ENCODE measurements around a stretch of chr5.

DNA sequence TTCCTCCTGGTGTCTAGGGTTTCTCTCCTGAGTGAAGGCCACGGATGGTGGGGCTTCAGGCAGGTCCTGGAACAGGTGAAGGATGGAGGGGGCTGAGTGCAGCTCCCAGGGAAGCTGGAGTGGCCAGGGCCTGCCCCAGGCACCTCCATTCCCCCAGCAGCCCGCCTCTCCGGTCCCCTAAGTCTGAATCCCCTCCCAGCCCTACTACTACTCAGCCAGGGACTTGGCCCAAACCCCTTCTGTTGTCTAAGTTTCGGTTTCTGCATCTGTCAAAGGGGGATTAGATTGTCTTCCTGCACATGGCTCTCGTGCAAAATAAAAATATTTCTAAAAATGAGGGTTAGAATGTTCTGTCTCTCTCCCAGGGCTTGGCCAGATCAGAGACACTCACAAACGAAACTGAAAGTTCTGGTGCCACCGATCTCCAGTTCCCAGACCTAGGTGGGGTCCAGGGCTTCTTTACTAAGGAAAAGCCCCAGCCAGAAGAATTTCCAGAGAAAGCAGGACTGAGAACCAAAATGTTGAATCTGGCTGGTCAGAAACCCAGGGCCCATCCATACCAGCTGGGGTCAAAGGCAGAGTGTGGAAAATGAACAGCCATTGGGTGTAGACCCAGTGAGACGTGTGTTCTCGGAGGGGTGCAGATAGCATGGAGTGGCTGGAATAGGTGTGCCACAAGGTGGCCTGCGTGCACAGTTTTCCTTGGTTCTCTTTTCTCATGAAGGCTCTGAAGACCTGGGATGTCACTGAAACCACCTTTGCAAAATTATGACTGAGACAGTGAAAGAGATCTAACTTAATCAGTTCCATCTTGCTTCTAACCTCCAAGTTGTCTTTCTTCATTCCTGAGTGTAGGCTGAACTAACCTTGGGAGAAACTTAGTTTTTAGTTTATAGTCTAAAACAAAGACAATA, 2.0 kb upstream of the SLC23A1 start:
- PRO-cap, result no peak

DNA sequence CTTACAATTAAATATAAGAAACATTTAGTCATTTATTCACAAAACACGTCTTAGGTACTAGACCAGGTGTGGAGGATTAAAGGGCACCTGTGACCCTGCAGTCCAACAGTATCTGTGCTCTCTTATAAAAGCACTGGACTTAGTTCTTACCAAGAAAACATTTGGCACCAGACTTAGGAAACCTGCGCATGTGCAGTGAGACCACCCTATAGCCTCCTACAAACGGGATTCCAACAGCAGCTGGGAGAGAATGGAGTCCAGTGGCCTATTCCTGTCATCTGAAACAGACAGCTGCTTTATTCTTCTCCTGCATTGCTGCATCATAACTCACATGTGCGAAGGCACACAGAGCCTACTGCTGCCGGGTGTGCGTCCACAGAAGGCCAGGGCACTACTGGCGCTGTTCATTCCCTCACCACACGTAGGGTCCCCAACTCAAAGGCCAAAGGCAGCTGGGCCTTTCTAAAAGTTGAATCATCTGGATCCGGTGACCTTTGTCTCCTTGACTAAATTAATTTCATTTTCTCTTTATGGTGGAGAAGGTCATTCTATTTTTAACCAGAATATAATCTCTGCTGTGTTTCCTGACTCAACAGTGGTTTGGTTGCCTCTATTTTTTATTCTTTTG, 10.6 kb upstream of the SPATA24 start:
- PRO-cap, result no peak

- PRO-cap, result unidirectional peak, minus-strand start at chr5:139504170
Observed at GRCh38 chr5:139503812-139504639, 21.5 kb upstream of the STING1 start.

GRCh38 chr5:139525529-139526660, 35.2 kb upstream of the UBE2D2 start:
- PRO-cap, result no peak

DNA sequence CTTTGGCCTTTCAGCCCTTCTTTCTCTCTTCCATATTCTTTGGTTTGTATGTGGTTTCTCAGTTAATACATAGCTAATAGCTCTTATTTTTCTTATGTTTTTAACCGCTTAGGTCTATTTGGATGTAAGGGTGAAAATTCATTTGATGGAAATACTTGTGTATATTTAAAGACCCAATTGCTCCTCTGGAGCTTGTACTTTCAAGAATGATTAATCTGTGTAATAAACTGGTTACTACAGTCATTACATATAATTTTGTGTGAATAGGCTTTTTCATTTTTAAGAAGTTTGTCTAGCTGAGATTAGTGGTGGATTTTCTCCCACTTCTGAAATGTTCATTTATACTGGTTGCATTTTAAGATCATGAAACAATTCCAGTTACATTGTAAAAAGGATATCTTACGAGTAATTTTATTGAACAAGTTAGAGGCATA, 20.7 kb upstream of the CXXC5 start:
- PRO-cap, result no peak

- PRO-cap, result no peak
Observed at GRCh38 chr5:139669809-139670433, 21.8 kb downstream of the CXXC5 start.

DNA sequence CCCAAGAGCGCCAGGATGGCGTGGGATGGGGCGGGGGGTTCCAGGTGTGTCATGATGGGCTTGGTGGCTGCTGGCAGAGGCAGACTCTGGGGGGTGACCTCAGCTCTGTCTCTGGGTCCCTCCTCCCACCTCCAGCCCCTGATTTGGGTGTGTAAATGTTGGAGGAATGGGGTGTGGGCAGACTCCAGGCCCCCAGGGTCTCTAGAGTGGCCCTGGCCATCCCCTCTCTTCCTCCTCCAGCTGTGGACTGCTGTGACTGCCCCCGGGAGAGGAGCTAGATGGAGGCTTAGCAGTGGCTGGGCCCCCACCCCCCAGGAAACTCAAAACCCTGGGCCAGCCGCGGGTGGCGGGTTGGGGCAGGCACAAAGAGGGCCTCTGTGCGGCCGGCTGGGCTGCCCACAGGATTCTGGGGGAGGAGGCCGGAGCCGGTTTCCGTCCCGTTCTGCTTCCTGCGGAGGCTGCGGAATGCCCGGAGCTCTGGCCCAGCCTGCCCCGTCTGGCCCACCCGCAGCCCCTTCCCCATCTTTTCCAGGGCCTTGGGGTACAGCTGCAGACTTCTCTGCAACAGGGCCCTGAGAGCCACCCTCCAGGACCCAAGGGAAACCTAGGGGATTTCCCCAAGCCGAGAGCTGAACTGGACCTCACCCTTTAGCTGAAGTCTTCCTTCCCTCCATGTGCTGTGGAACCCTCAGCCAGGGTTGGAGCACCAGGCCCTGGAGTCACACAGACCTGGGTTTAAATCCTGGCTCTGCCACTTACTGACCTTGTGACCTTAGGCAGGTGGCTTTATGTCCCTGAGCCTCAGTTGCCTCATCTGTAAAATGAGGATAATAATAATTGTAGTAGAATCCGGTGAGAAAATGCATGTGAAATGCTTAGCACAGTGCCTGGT, 23.3 kb downstream of the CXXC5 start:
- PRO-cap, result bidirectional peak, plus-strand start at position 440 of the sequence, minus-strand start at position 249 of the sequence

GRCh38 chr5:139673881-139674344, 25.8 kb downstream of the CXXC5 start:
- PRO-cap, result no peak

DNA sequence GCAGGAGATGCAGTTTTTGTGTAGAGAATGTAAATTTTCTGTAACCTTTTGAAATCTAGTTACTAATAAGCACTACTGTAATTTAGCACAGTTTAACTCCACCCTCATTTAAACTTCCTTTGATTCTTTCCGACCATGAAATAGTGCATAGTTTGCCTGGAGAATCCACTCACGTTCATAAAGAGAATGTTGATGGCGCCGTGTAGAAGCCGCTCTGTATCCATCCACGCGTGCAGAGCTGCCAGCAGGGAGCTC, 35.0 kb downstream of the CXXC5 start:
- PRO-cap, result no peak

GRCh38 chr5:139684456-139685586, 36.7 kb downstream of the CXXC5 start:
- PRO-cap, result no peak

- PRO-cap, result bidirectional peak, plus-strand start at chr5:139746383, minus-strand start at chr5:139746252
Observed at GRCh38 chr5:139745795-139746836, 49.5 kb upstream of the PSD2 start.

GRCh38 chr5:140106760-140107029, 7.2 kb upstream of the PURA start:
- PRO-cap, result no peak

DNA sequence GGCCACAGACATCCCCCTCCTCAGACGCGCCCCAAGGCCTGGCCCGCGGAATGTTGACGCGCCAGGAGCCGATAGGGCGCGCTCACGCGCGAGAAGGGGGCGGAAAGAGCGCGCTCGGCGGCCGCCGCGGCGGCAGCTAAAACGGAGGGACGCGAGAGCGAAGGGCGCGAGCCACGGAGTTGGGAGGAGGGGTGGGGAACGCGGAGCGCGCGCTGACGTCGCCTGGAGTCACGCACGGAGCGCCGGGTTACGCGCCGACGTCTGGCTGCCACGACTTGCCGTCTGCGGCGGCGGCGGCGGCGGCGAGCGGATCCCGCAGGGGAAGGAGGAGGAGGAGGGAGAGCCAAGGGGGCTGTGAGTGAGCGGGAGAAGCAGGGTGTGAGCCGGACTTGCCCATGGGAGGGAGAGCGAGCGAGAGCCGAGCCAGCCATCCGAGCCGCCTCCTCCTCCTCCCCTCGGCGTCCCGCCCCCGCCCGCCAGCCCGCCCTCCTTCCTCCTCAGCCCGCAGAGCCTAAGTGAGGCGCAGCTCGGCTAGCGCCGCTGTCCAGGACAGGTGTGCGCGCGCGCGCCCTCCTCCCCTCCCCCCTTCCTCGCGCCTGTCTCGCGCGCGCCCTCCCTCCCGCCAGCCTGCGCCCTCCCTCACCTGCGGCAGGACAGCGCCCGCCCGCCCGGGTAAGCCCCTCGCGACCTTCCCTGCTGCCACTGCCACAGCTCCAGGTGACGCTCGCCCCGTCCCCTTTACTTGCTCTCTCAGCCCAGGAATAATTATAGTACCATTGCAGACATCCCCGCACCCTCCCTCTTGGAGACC, 6.2 kb upstream of the PURA start:
- PRO-cap, result bidirectional peak, plus-strand start at position 357 of the sequence, minus-strand start at position 151 of the sequence; unidirectional peak, minus-strand start at position 517 of the sequence

DNA sequence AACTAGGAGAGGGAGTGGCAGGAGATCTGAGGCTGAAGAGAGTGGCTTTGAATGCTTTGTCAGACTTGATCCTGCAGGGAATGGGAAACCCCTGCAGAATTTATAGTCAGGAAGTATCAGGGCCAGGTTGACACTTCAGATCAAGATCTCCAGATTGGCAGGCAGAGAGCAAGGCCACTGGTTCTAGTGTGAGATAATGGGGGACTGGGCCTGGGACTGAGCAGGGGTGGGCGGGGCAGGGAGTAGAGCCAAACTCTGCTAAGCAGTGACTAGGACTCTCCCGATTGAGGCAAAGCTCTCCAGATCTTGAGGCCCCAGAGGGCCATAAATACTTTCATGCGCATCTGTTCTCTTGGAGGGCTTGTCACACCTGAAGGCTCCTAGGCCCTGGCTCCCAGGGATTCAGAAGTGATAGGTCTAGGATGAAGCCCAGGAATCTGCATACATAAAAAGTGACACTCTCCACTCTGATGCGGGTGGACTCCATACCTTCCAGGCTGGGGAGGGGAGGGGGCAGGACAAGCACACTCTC, 9.3 kb upstream of the CYSTM1 start:
- PRO-cap, result no peak

DNA sequence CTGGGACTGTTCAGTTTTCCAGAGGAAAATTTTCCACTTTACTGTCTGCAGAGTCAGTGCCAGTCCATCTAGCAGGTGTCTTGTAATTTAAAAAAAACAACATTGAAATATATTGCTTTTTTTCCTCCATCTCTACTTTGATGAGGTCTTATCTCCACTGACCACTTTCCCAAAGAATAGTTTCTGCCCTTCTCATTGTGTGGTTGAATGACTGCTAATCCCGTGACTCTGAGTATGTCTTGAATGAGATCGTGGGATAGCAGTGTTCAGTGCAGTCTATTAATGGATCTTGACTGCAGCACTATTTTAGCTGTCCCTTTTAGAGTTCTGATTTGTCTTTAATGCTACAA, 15.5 kb downstream of the CYSTM1 start:
- PRO-cap, result no peak

DNA sequence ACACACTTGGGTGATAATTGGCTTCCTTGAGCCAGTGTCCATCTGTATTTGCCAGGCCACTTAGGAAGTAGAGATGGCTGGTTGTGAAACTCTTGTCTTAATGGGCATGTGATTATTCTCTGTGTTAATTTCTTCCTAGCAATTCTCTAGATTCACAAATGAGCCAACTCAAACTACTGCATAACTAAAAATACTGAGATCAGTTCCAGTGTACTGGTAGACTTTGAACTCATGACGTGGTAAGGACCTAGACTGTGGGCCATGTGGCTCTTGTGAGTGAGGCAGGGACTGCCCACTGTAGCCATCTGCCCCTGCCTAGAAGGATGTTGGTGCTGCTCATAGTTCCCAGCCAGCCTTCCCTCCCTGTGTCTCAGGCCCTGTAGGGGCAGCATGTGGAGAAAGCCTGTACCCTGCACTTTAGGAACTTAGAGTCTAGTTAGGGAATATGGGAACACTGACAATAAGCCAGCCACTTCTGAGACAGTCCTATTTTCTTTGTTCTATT, 47.4 kb downstream of the CYSTM1 start:
- PRO-cap, result no peak

- PRO-cap, result no peak
Observed at GRCh38 chr5:140223556-140223929, 48.6 kb downstream of the CYSTM1 start.

DNA sequence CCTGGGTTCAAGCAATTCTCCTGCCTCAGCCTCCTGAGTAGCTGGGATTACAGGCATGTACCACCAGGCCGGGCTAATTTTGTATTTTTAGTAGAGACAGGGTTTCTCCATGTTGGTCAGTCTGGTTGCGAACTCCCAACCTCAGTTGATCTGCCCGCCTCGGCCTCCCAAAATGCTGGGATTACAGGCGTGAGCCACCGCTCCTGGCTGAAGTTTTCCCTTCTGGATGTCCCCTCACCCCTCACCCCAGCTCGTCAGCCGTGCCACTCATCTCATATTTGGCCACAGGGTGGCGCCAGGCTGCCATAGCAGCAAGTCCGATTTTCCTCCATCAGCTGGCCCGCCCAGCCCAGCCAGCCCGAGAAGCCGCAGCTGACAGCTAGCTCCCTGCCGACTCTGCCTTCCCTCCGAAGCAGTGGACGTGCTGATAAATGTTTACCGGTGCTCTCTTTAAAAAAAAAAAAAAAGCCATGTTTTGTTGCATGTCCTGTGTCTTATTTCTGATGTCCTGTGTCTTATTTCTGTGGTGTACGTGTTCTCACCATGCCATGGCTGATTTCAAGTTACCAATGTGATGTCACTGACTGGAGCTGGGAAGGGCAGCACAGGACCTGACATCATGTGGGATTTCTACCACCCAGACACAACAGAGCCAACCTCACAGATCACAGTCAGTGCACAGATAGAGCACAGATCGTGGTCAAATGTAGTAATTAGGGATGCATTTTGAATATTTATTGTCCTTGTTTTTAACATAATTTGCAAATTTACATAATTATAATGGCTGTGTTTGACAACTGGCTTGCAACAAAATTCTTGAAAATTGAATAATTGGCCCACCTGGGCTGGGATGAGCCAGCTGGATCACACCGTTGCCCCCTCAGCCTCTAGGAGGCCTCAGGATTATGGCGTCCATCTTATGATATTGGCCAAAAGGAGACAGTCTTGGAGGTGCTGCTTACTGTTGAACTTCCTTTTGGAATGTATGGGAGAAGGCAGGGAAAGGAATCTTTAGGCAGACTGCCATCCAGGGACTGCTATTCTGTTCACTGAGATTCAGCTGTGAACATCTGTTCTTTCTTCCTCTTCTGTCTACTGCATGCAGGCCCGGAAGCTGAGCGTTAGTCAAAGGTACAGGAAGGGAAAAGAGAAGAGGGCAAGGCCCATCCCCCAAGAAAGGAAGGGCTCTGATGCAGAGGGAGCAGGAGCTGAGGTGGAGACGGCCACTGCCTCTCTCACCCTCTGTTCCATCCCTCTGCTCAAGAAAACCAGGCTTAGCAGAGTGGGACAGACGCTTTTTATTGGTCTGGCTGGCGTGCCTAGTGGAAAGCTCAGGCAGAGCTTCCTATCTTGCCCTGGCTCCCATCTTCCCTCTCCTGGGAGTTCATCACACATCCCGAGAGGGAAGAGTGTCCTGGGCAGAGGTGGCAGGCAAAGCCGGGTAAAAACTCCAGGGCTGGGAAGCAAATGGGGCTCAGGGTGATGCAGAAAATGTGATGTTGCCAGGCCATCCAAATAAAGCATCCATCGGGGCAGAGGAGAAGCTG, 58.0 kb downstream of the PFDN1 start:
- PRO-cap, result no peak

DNA sequence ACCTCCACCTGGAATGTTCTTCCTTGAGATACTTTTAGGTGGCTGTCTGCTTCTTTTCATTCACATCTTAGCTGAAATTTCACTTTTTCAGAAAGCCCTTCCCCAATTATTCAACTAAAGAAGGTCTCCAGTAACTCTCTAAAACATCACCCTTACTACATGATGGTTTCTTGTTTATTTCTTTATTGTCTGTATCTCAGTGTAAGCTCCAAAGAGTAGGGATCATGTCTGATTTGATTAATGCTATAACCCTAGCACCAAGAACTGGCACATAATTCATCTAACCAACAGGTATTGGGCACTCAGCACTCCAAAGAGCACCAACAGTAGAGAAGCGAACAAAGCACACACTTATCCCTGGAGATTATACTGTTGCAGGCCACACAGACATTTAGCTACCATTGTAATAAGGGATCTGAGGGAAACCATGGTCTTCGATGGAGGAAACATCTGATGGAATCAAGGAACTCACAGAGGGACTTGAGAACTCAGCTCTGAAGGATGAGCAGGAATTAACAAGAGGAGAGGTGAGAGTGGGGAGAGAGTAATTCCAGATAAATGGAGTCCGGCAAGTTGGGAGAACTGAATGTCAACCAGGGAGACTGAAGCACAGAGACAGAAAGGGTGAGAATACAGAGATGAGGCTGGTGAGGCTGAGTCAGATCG, 45.3 kb downstream of the PFDN1 start:
- PRO-cap, result no peak

- PRO-cap, result no peak
Observed at GRCh38 chr5:140259268-140260110, 43.4 kb downstream of the PFDN1 start.